CD14-positive monocyte (primary cell): Measurements from ENCODE around the genes SLC35A3, SASS6, S1PR1 and VAV3.

DNA sequence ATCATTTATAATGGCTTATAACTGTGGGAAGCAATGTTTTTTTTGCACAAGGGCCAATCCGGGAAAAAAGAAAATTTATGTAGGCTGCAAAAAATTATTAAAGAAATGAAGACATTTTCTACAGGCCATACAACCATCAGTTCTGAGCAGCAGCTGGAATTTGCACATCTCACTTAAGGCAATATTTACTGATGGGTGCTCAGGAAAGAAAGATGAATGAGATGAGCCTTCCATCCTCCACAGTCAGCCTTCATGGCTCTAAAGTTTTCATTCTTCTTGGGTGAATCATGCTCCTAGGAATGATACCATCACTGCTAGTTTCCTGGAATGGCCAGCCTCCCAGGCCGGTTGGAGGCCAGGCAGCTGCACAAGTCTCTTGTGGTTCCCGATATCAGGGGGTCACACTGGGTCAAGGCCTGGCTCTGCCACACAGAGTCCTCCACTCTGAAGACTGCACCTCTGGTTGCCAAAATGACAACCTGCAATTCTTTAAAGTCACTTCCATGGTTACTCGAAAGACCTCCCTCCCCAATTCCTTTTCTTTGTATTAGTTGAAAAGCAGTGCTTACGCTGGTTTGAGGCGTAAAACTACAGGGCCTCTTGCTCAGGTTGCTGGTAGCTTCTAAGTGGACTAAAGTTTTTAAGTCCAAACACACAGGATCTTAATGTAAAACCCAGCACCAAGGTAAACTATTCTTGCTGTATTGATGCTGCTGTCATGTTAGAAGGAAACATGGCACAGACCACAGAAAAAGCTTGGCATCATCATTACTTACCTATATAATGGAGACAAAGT is 46.2 kb upstream of the PALMD start:
- CAGE, long polyA plus RNA: no peak

DNA sequence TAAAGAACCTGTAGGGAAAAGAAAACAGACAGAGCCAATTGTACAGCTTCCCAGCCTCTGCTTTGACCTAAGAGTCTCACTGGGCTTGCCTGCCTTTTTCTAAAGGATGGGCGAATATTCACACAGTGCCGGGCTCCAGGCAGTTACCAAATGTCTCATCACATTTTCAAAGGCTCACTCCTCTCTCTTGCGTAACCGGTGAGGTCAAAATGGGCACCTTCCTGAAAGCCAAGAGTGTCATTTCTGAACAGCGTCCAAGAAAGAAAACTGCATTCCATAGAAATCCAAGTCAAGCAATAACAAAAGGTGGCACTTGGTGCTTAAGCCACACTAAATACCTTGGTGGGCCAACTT is 728 bp upstream of the PALMD start:
- CAGE, long polyA plus RNA: no peak

GRCh38 chr1:99650075-99650412 is 4.1 kb downstream of the PALMD start:
- CAGE, long polyA plus RNA: no peak

GRCh38 chr1:99659597-99660278 is 13.8 kb downstream of the PALMD start:
- CAGE, long polyA plus RNA: no peak

DNA sequence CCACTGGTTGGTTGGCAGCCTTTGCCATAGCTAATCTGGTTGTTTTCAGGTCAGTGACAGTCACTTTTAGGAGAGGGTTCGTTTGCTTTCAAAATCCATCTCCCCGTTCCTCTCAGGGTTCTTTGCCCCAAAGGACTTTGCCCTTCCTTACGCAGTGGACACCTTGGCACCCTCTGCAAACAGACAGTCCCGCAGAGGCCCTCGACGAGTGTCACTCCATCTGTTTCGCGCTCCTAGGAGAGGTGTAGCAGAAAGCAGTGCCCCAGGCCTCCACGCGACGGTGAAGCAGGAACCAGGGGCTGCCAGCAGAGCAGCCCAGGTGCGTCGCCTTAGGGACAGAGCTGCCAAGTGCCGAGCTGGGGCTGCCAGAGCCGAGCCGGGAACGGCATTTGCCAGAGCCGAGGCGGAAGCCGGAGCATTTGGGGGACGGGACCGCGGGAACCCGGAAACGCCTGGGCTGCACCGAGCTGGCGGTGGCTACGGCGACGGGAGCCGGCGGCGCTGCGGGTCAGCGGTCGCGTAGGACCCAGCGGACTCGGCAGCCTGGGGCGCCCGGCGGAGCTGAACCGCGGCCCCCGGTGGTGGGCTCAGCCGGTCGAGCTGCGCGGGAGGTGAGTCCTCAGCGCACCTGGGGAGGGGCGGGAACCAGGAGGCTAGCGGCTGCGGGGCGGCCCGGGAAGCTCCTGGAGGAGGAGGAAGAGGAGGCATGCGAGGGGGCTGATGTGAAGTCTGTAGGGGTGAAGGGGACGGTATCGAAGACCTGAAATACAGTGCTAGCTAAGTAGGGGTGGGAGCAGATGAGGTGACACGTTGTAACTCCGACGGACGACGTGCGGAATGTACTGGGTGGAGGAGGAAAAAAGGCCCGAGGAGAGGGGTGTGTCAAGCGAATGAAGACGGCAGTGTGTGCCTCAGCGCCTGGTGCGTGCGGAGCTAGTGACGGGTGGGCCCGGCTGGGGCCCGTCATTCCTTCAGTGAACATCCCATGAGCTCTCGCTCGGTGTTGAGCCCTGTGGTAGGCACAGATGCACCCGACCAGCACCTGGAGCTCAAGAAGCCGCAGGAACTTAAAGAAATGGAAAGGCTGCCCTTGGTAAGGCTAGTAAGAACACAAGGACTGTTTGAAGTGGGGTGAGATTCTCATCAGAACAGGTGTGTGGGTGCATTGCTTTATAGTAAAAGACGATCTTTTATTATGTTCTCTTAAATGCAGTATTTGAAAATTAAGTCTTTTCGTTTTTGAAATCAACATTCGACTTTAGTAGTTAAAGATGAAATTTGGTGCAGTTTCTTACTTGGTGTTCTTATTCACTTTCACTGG is at the start of gene SLC35A3:
Gene SLC35A3, plus strand, starts transcription at position 445 of the 1,321 bp plus-strand sequence.
- CAGE, long polyA plus RNA: no peak

DNA sequence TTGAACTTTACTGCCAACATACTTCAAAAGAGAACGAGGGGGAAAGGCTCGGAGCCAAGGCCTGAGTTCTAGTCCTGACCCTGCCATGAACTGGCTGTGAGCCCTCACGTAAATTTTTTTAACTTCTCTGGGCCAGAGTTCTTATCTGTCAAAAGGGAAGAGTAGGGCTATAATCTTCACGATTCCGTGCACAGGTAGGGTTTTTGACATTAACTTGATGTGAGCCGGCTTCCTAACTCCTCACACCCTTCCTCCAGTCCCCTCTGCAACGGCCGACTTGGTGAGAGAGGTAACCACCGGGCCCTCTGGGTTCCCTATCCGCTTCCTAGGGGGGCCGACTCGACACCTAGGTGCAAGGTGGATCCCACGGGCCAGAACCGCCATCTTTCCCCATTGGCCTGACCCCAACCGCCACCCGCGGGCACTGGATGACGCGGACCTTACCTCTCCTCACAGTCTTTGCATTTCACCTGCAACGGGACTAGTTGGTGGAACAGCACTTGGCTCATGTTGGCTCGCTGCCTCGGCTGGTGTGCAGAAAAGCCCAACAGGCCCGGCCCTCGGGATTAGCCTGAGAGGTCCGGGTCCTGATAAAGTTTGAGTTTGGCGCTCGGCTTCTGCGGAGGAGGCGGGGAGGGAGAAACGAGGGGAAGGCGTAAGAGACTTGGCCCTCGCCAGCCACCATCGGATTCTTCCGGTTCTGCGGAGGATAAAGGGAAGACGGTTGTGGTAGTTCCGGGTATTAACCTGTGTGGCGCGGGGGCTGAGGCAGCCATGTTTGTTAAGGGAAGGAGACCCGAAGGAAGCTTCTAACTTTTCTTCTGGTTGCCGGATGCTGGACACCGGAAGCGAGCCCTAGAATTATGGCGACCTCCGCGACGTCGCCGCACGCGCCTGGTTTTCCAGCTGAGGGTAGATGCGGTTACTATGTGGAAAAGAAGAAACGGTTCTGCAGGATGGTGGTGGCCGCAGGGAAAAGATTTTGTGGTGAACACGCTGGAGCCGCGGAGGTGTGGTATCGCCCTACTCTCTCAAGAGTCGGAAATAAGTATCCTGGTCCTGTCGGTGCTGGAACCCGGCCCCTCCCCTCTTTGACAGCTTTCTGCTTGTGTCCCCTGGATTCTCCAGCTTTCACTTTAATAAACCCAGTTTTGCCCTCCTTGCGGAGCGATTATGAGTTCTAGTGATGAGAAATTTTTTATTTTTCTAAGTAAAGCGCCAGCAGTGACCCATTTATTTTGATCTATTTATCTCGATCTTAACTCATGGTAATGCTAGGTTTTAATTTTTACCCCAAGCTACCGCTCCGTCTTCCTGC is at the start of gene SASS6:
Gene SASS6, minus strand, starts transcription at position 625 of the 1,318 bp plus-strand sequence.
- CAGE, long polyA plus RNA: no peak

- CAGE, long polyA plus RNA: no peak
Measured at GRCh38 chr1:100353838-100354541, 1.7 kb downstream of the CDC14A start.

GRCh38 chr1:100643851-100644127 is 75.8 kb upstream of the VCAM1 start:
- CAGE, long polyA plus RNA: no peak

DNA sequence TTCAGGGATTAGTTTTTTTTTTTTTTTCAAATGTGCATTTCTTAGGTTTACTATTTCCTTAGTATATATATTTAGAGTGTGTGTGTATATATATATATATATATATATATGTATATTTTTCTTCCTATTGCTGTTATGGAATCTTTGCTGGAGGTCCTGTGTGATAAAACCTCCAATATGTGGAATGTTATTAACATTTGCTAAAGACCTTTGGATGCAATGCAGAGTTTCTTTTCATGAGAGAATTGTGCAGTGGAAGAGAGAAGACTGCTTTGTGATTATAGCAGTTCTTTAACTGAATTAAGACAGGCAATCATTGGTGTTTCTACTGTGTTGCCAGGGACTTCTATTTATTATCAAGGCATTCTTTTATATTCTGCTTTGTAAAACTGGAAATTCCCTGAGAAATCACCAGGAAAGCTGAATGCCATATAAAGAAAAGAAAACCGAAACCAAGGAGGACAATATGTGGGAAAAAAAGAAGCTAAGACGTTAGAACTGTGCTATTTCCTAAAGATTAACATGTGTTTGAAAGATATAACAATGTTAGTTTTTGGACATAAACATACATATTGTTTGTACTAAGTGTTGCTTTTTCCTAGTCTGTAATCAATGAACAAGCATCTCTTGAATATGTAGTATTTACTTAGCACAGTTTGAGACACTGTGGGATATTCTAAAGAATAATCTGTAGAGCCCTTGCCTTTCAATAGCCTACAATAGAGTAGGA is 47.3 kb downstream of the EXTL2 start:
- CAGE, long polyA plus RNA: no peak

GRCh38 chr1:101002562-101003032 is 23.0 kb downstream of the DPH5 start:
- CAGE, long polyA plus RNA: no peak

GRCh38 chr1:101236512-101236735 is 395 bp upstream of the S1PR1 start:
- CAGE, long polyA plus RNA: no peak

DNA sequence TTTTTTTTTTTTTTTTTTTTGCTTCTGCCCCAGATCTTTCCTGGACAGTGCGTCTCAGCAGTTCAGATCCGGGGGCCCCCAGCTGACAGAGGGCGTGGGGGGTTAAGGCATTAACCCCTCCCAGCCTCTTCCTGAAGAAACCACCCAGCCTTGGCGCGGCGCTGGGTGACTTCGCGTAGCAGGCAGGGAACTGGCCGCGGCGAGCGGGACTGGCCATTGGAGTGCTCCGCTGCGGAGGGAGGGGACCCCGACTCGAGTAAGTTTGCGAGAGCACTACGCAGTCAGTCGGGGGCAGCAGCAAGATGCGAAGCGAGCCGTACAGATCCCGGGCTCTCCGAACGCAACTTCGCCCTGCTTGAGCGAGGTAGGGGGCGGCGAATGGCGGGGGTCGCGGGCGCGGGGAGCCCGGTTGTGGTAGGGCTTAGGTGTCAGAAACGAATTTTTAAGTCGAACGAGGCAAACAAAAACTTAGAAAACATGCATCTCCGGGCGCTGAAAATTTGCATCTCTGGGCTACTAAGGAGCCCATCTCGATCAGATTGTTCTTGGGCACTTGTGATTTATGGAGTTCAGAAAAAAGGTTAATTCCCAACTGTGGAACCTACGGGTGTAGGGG is at the start of gene S1PR1:
Gene S1PR1, plus strand, starts transcription at position 284 of the 616 bp plus-strand sequence.
- CAGE, long polyA plus RNA: no peak

DNA sequence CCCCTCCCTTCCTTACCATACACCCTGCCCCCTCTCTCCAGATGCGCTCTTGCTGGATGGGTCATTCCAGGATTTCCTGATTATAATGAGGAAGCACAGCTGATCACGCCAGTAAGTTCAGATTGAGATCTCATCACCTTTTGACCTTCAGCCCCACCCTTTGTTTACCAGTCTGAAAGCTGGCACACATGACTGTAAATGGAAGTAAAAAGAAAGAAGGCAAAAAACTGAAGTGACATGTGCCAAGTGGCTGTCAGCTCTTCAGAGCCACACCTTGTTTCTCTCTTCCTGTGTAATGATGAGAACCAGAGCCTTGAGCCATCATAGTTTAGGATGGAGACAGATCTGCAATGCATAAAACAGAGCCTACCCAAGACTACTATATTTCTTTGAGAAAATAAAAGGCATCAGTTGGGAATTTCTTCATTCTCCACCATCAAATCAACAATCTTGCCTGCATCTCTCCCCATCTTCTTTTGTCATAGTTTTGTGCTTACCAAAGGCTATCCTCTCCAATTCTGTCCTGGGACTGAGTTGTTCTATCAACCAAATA is 28.0 kb downstream of the S1PR1 start:
- CAGE, long polyA plus RNA: no peak

- CAGE, long polyA plus RNA: no peak
Measured at GRCh38 chr1:101291632-101292113, 54.9 kb downstream of the S1PR1 start.

GRCh38 chr1:103529647-103530198 is 4.2 kb downstream of the RNPC3 start:
- CAGE, long polyA plus RNA: no peak

DNA sequence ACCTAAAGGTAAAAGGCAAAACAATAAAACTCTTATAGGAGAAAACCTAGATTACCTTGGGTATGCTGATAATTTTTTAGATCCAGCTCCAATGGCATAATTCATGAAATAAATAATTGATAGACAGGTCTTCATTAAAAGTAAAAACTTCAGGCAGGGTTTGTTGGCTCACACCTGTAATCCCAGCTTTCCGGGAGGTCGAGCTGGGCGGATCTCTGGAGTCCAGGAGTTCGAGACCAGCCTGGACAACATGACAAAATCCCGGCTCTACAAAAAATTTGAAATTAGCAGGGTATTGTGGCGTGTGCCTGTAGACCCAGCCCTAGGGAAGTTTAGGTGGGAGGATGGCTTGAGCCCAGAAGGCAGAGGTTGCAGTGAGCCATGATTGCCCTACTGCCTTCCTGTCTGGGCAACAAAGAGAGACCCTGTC is 239.1 kb downstream of the AMY1C start:
- CAGE, long polyA plus RNA: no peak

GRCh38 chr1:104412760-104413331 is 663.1 kb downstream of the AMY1C start:
- CAGE, long polyA plus RNA: no peak

DNA sequence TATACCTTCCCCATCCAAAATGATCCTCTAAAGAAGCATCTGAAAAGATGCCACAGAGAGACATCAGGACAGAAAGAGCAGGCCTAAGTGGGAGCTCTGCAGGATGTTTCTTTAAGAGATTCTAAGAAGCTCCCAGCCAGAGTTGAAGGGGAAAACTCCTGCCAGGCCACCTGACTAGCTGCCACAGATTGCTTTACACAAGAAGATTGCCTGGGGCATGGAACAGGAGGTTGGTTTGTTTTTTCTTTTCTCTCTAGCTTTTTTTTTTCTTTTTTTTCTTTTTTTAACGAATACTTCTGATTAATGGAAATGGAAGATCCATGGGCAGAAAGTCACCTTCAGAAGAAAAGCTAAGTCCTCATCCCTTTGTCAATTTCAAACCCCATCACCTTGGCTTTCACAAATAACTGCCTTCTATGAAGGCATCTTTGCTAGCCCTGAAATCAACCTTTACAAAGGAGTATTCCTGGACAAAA is 275.7 kb downstream of the VAV3 start:
- CAGE, long polyA plus RNA: no peak

DNA sequence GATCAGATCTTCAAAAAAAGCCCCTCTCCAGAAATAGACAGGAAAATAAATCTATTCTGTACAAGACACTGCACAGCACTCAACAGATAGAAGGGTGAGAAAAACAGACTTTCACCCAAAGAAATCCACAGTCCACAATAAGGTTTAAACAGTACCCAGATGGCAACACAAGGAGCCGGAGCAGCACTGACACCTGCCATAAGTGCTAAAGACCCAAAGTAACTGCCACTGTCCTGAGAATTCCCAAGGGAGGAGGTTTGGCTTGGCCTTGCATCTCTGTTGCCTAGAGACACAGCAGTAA is 68.1 kb downstream of the VAV3 start:
- CAGE, long polyA plus RNA: no peak

- CAGE, long polyA plus RNA: no peak
Measured at GRCh38 chr1:107965039-107965336, at the start of gene VAV3. TSS of gene VAV3 (minus strand) at chr1:107965180.